Tongue (tissue), 2 donors: ENCODE measurements around a stretch of chr10.

- RAMPAGE, long total RNA, result no peak
Measured at GRCh38 chr10:104001153-104001751, 34.3 kb downstream of the SLK start.

DNA sequence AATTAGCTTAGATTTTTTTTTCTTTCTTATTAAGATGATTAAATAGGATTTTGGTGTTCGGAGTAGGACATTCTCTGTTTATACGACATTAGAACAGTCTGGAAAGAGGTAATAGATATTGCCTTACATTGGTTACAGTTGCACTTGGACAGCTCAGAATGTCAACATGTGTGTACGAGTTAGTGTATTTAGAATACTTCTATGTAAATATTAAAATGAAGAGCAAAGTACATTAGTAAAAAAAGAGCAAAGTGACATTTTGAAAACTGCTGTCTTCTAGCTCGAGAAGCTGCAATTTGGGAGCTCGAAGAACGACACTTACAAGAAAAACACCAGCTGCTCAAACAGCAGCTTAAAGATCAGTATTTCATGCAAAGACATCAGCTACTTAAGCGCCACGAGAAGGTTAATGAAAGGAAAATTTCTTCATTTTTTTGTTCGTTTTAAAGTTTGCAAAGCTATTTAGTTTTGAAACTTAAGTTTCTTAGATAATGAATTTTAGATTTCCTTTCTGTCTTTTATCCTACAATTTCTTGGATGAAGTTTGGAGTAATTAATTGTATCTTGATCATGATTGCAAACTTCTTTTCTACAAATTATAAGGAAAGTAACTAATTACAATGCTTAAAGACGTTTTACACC, 51.7 kb downstream of the SLK start:
- RAMPAGE, long total RNA, result no peak

DNA sequence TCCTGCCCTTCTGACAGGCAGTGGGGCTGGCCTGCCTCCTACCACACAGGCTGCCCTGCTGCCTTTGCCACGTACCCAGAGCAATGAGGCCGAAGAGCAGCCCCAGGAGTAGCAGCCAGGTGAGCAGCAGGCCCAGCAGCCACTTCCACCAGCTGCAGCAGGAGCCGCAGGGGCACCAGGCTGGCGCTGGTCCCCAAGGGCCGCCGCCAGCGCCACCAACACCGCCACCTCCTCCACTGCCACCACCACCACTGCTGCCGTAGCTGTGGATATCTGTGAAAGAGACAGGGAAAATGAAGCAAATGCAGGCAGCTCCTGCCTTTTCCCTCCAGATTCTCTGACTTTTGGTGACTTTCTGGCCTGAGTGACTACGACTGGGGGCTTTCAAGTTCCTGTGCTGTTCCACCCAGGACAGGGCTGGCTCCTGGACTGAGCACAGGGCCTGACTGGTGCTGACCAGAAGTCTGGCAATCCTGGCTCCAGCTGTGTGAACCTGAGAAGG, 28.7 kb downstream of the COL17A1 start:
- RAMPAGE, long total RNA, result no peak

- RAMPAGE, long total RNA, result no peak
Measured at GRCh38 chr10:104246941-104247472, 7.7 kb upstream of the GSTO1 start.

- RAMPAGE, long total RNA, result no peak
Measured at GRCh38 chr10:104268101-104268329, 969 bp upstream of the GSTO2 start.

- RAMPAGE, long total RNA, result no peak
Measured at GRCh38 chr10:104300630-104301309, 31.8 kb downstream of the GSTO2 start.

- RAMPAGE, long total RNA, result no peak
Measured at GRCh38 chr10:104327114-104327863, 11.0 kb downstream of the ITPRIP start.

- RAMPAGE, long total RNA, result no peak
Measured at GRCh38 chr10:104445450-104445918, 91.9 kb downstream of the CFAP58 start.

- RAMPAGE, long total RNA, result no peak
Measured at GRCh38 chr10:104447163-104447946, 93.7 kb downstream of the CFAP58 start.

- RAMPAGE, long total RNA, result no peak
Measured at GRCh38 chr10:109892657-109893309, 30.5 kb downstream of the XPNPEP1 start.

DNA sequence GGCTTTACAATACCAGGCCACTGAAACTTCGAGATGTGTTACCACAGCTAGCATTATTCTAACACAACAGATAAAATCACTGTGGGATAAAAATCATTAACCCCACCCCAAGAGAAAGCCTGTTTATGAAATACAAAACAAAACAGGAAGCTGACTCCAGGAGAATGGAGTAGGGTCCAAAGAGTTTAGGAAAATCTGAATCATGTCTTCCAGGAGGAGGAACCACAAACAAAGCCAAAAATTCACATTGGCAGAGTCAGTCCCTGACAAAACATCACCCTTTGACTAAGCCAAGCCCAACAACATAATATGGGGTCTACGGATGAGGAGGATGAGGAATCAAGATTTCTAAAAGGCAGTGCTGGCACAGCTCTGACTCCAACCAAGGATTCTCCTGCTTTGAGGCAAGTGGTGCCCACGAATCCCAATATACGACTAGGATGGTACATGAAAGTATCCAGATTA, 23.8 kb downstream of the XPNPEP1 start:
- RAMPAGE, long total RNA, result no peak

DNA sequence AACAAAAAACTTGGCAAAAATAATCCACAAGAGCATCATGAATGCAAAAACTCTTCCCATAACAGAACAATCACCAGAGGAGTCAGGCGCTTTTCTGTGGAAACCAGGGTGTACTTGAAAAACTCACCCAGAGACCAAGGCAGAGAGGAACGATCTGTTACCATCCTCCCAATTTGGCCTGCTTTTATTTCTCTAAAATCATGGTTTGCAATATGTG, 36.4 kb upstream of the XPNPEP1 start:
- RAMPAGE, long total RNA, result no peak

DNA sequence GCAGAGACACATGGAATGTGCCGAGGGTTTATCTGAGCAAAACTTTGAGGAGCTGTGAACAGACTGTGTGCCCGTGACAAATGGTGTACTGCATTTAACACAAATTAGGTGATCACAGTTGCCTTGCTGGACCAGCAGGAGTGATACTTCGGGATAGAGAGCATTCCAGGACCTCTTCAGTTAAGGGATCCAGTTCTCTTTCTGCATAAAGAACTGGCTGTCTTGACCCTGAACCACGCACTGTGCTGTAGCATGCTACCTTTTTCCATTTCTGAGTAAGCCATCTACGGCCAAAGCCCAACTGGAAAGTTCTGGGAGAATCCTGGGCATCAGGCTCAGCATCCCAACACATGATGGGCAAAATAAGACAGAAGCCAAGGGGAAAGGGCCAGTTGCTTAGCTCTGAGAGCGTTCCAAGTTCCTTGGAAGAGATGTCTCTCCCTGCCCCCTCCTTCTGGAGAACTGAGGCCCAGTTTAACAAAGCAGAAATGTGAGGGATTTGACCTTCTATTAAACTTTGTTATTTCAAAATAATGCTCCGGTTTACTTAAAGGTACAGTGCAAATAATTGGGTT, 37.9 kb upstream of the ADD3 start:
- RAMPAGE, long total RNA, result no peak

DNA sequence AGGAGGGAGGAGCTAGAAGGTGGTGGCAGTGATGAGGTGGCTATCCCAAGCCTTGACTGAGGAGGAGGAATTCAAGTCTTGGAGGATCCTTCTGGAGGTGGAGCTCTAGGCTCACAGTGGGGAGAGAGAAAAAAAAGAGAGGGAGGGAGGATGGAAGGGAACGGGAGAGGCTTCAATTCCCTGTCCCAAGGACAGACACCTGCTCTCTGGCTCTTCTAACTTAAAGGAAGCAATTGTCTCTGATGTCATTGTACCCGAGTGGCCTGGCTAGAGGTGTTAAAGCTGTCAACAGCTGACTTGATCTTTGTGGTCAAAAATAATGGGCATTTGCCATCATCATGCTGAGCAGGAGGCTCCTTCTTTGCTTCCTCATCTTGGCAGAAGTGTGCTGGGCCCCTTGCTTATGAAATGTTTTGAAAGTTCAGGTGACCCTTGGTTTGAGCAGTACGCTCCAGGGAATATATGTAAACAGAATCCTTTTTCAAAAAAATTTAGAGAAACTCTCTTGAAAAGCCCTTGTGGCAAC, 8.4 kb downstream of the MXI1 start:
- RAMPAGE, long total RNA, result no peak

DNA sequence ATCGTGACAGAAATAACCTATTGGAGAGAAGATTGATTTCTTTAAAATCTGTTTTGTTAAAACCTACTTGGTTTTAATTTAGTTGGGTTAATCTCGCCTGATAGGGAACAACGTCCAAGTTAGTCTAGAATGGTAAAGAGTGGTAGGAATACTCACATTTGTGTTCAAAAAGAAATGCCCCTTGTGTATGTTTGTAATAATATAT, 643 bp upstream of the SMNDC1 start:
- RAMPAGE, long total RNA, result no peak

DNA sequence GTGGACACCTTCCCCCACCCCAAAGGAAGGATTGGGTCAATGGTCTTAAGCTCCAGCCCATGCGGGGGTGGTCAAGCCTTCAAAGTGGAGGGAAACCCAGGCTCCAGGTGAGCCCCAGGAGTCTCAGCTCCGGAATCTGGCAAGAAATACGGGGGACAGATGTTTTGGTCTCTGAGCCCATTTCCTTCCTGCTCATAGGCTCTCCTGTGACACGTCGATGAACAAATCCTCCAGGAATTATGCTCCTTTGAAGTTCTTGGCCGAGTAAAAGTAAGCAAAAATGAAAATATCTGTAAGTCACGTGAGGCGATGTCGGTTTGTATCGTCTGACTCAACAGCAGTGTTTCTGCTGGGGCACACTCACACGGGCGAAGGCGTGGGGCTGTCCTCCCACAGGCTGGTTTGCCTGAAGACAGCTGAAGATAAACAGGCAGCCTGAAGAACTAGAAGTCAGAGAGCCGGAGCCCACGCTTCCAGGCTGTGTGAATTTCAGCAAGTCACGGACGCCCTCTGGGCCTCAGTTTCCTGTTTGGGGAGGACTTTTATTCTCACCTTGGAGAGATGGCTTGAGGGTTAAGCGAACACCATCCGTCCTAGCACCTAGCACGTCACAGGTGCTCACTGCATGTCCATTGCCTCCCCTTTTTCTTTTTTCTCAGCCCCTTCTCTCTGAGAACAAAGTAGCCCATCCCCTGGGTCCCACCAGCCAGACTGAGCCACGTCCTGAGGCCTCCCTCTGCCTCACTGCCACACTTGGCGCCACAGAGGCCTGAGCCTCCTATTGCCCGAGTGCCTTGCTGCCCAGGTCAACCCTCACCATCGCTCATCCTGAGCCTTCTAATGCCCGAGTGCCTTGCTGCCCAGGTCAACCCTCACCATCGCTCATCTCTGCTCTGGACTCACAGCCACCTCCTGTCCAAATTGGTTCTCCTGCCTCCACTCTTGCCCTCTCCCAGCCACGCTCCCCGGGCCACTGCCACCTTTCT, 52.8 kb upstream of the SMNDC1 start:
- RAMPAGE, long total RNA, result no peak

GRCh38 chr10:110358218-110358718, 53.5 kb upstream of the SMNDC1 start:
- RAMPAGE, long total RNA, result no peak

GRCh38 chr10:110420759-110421106, 77.0 kb upstream of the DUSP5 start:
- RAMPAGE, long total RNA, result no peak

GRCh38 chr10:110492611-110492969, 5.1 kb upstream of the DUSP5 start:
- RAMPAGE, long total RNA, result no peak

DNA sequence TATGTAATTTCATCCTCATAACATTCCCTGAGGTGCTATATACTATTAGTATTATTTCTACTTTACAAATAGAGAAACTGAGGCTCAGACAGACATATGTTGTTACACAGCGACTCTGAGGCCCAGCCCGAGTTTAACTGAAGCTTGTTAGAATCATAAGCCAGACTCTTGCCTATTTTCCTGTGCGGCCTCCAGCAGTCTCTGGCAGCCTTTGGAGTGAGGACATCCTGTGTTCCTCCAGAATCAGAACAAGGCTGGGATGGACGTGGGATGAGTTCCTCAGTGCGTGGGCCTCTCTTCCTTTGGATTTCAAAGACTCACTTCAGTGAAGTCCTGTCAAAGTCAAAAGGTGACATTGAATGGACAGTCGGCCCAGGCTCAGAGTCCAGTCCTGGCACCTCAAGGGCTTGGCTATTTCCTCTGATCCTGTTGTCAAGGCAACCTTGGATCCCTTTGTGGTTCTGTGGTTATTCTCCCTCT, 21.5 kb upstream of the SMC3 start:
- RAMPAGE, long total RNA, result no peak